T-cell (primary cell): ENCODE data around the gene TFEC.

- PRO-cap, 7 experiments = no peak in any of the 7 experiments
Observed at GRCh38 chr7:112995358-112996075, 55.8 kb upstream of the BMT2 start.

GRCh38 chr7:114924018-114924363 is 2.1 kb downstream of the MDFIC start:
- PRO-cap, 7 experiments = no peak in any of the 7 experiments

DNA sequence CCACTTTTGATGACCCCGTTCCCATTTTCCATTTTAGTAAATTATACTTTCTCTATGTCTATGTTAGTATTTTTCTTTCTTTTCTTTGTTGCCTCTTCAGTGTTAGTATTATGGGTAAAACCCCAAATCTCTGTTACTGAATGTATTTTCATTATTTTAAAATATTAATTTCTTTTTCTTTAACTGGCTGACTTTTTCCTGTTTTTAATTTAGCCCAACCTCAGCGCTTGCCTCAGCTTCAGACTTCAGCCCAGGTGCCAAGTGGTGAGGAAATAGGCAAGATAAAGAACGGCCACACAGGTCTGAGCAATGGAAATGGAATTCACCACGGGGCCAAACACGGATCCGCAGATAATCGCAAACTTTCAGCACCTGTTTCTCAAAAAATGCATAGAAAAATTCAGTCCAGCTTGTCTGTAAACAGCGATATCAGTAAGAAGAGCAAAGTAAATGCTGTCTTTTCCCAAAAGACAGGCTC is 57.4 kb downstream of the MDFIC start:
- PRO-cap, 7 experiments = no peak in any of the 7 experiments

DNA sequence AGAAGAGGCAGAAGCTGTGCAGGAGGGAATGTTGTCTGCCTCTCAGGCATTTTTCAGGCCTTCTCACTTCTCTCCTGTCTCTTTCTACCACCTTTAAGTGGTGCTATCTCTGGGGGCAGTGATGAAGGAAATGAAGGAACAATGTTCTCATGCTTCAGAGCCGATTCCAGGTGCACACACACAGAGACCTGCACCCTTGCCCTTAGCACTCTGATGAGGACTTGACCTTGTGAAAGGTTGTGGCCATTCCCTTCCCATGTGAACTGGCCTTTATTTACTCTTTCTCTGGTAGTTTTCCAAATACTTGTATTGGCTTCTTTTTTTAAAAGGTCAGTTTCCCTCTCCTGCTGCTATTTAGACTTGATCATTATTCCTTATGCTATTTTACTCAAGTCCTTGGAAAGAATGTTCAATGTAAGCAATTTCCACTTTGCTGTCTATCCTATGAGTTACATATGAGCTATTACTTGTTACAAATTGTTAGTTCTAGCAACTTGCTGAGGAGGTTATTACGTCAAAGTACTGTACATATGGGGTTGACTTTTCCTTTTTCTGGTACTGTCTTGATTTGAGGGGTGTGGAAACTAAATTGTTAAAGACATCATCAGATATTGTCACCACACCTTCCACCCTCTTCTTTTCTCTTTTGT is 188.7 kb downstream of the MDFIC start:
- PRO-cap, 7 experiments = no peak in any of the 7 experiments

- PRO-cap, 7 experiments = no peak in any of the 7 experiments
Observed at GRCh38 chr7:116030419-116031315, at the start of gene TFEC. TSS of gene TFEC (minus strand) at chr7:116030763.

- PRO-cap, 7 experiments = no peak in any of the 7 experiments
Observed at GRCh38 chr7:116097288-116097833, 66.8 kb upstream of the TFEC start.

GRCh38 chr7:116150528-116151068 is 59.7 kb upstream of the TES start:
- PRO-cap, 7 experiments = no peak in any of the 7 experiments

DNA sequence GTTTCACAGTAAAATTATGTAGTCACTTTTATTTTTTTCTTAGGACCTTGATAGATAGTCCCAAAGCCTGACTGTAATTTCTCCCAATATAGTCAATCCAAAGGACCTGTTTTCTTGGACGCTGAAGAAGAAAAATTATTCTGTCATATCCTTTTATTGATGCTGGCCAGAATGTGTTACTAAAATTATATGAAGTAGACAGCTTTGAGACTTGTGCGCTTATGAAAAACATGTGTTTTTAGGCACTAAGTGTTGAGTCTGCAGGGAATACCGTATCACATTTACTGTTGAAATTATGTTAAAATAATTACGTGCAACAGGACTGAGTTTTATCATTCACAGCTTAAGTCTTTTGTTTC is 17.9 kb downstream of the TES start:
- PRO-cap, 7 experiments = no peak in any of the 7 experiments

- PRO-cap, 7 experiments = no peak in any of the 7 experiments
Observed at GRCh38 chr7:116501302-116501905, 1.9 kb downstream of the CAV2 start.

DNA sequence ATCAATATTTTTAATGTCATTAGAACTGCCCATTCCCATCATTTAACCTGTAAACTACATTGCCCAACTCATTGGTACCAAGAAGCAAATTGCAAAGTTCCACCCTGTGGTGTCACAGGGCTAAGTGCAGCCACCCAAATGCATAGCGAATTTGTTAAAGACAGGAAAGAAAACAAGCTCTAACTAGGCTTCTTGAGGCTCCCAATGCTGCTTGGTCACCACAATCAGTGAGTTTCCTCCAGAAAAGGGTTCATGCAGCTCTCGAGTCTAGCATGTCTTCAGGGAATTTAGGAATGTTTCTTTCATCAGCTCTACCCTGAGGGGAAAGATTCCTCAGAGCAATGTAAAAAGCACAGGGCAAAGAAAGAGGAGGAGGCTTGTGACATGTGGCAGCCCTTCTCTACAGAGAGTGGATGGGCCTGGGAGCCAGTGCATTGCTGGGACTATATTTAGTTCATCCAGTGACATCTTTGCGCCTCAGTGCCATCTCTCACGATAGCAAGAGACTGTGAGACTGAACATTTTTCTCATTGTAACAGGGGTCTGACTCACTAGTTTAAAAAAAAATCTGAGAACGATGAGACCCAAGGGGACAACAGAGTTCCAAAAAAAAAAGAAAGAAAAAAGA is 58.1 kb downstream of the CAV1 start:
- PRO-cap, 7 experiments = no peak in any of the 7 experiments

DNA sequence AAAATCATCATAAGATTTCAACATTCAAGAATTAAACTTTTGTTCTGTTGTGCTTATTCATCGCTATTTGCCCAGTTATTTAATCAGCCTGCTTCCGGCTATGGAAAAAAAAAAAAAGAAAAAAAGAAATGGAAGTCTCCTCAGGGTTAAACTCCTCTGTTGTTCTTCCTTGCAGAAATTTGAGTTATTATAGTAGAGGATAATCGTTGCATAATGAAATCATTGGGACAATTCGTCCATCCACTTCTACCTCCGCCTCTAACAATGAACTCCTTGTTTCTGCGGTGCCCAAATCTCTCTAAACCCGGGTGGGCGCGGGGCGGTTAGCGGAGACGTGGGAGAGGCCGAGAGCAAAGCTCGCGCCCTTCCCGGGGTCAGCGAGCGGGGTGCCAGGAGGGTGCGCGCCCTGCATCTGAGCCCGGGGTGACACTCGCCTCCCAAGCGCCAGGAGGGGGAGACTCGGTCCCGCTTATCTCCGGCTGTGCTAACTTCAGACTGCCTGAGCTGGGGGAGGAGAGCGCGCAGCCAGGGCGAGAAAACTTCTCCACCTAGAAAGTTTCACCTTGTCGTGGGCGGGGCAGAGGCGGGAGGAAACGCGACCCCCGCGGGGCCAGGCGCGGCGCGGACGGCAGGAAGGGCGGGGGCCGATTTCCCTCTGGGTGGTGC is 397 bp upstream of the MET start:
- PRO-cap, 7 experiments = no peak in any of the 7 experiments

- PRO-cap, 7 experiments = no peak in any of the 7 experiments
Observed at GRCh38 chr7:116772444-116772999, 89.9 kb upstream of the CAPZA2 start.

- PRO-cap, 7 experiments = no peak in any of the 7 experiments
Observed at GRCh38 chr7:116780781-116781419, 81.5 kb upstream of the CAPZA2 start.

- PRO-cap, 7 experiments = no peak in any of the 7 experiments
Observed at GRCh38 chr7:116809488-116810083, 52.8 kb upstream of the CAPZA2 start.

DNA sequence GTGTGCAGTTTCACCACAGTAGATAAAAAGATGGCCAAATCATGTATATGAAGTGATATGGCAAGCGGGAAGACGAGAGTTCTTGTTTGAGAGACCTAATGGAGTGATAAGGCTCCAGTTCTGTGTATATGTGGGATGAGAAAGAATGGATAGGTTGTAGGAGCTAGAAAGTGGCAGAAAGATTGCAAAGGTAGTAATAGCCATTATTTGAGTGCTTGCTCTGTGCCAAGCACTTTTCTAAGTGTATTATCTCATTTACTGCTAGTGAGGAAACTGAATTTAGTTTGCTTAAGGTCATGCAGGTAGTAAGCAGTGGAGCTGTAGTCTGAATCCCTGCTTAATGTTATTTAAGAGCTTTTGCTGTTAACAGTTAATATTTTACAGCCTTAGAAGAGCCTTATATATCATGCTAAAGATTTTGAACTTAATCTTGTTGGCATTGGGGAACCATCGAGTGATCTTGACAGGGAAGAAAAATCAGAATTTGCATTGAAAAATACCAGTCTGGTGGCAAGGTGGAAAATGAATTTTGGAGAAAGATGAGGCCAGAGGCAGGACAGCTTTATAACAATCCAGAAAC is 15.1 kb downstream of the CAPZA2 start:
- PRO-cap, 7 experiments = no peak in any of the 7 experiments

- PRO-cap, 7 experiments = no peak in any of the 7 experiments
Observed at GRCh38 chr7:119472391-119472699, 800.6 kb upstream of the KCND2 start.

GRCh38 chr7:120933497-120933940 is 17.1 kb upstream of the ING3 start:
- PRO-cap, 7 experiments = no peak in any of the 7 experiments

- PRO-cap, 7 experiments = no peak in any of the 7 experiments
Observed at GRCh38 chr7:121016557-121017598, 28.4 kb downstream of the CPED1 start.

GRCh38 chr7:121383998-121384853 is 11.9 kb downstream of the FAM3C start:
- PRO-cap, 7 experiments = no peak in any of the 7 experiments

DNA sequence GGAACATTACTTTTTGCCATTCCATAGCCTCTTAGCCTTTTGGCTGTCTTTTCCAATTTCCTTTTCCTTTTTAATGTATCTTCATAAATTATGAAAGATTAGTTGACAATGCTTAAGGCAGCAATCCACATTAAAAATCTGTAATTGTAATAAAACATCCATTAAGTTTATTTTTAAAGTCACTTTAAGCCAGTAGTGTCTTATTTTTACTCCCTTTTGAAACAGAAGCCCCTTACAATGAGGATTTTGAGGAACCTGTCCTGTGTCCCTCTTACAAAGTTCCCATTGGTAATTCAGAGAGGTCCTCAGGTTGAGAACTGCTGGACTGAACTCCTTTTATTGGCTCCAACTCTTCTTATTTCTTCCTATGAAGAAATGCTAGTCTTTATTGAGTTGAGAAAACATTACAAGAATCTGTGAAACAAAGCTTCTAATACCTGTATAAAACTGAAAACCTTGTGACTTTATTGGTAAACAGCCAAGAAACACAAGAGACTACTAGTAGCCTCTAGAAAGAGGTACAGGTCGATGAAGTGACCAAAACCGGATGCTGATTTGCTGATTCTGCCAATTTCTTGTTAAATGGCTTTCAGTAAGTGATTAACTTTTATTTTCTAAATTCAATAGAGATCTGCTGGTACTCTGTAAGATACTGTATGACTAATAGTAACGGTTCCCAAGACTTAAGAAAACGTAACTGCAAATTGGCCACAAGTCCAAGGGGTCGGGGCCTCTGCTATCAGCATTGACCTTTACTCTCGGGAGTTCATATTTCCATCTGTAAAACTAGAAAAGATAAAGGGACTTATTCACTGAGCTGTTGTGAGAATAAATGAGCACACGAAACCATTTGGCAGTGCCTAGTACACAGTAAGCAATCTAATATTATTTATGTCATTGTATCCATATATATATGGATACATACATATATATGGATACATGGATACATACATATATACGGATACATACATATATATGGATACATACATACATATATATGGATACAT is 1.6 kb downstream of the FAM3C start:
- PRO-cap, 7 experiments = no peak in any of the 7 experiments